Placental epithelial cell (primary cell): ENCODE results near the genes STK33 and RPL27A.

DNA sequence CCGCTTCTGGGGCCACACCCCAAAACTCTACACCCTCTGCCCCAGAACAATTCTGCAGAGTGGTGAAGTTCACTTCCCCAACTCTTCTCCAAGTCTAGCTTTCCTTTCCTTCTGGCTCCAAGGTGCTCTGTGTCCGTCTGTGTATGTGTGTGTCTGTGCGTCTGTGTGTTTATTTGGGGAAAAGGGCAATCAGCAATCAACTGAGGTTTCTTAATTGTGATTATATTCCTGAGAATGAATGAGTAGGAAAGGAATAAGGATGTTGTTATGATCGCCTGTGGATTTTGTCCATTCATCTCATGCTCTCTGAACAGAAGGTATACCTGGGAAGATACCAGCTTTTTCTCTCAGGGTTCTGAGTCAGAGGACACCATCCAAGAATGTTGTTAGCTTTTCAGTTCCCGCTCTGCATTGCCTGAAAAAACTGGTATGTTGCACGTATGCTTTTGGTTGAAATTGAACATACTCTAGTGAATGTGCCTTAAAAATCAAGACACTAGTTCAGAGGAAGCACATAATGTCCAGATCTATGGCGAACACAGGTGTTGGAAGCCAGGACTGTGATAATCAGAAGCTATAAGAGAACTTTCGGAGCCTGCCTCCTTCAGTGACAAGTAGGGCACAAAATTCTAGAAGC, 23.4 kb downstream of the TUB start:
- CAGE, long polyA plus RNA = no peak

DNA sequence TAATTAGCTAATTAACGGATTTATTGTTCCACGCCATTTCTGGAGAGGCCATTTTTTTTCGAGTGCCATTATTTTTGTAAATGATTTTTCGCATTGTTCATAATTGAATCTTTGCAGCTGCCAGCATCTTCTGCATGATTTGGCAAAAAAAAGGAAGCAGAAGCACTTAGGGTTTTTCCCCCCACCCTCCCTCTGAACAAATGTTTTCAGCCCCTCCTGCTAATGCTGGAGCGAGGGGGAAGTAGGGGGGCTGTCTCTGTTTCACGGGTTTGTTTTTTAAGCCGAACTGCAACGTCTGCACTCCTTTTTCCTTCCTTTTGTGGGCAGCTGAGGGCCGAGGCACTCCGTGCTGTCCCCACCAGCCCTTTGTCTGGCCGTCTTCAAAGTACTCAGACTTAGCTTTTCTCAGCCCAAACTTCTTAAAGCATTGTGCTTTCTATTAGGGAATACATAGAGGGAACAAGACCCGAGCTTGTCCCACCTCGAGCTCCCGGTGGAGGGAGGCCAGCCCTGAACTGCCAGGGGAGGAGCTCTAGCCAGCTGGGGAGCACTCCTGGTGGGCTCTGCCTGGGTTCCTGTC, 37.9 kb upstream of the RIC3 start:
- CAGE, long polyA plus RNA = no peak

- CAGE, long polyA plus RNA = no peak
Observed at GRCh38 chr11:8268085-8268352, 4.3 kb upstream of the LMO1 start.

- CAGE, long polyA plus RNA = no peak
Observed at GRCh38 chr11:8593843-8594814, at the start of gene STK33. TSS of gene STK33 (minus strand) at chr11:8594228.

- CAGE, long polyA plus RNA = no peak
Observed at GRCh38 chr11:8658170-8659073, 24.0 kb downstream of the TRIM66 start.

GRCh38 chr11:8682505-8683706, at the start of gene RPL27A:
TSS of gene RPL27A (plus strand) at chr11:8682792.
- CAGE, long polyA plus RNA = no peak

- CAGE, long polyA plus RNA = no peak
Observed at GRCh38 chr11:8705322-8706252, 23.0 kb downstream of the RPL27A start.

DNA sequence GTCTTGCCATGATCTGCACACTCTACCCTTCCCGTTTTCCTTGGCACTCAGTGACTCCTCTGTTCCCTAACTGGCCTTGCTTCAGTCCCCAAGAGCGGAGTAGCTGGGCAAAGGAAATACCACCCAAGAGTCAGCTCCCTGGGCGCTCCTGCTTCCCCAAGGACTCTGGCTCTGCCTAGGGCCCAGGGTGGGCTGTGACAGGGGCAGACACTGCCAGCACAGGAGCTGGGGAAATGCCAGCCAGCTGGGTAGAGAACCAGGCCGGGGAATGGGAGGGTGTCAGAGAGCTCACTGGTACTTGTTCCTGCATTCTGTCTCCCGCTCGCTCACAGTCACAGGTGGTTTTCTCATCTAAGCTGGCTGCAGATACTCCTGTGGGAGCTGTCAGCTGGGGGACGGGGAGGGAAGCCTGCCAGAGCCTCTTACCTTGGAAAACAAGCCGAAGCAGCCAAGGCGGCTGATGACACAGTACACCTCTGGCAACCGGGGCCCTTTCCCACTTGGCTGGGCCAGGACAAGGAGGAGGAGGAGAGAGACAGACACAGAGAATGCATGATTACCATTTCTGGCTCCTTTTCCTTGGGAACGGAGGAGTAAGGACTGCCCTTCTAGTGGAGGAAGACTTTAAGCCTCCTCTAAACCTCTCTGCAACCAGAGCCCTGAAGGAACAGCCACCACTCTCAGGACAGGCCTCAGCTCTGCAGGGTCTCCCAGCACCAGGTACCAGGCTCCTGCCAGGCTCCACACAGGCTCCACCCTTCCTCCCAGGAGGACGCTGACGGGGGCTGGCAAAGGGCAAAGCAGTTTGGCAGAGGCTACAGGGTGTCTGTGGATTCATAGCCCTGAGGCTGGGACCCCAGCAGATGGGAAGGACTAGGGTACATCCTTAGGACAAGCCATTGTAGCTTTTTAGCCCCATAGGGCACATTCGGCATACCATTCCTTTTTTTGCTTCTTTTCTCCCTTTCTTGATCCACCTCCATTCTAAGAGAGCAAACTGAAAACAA, 25.1 kb downstream of the RPL27A start:
- CAGE, long polyA plus RNA = no peak

DNA sequence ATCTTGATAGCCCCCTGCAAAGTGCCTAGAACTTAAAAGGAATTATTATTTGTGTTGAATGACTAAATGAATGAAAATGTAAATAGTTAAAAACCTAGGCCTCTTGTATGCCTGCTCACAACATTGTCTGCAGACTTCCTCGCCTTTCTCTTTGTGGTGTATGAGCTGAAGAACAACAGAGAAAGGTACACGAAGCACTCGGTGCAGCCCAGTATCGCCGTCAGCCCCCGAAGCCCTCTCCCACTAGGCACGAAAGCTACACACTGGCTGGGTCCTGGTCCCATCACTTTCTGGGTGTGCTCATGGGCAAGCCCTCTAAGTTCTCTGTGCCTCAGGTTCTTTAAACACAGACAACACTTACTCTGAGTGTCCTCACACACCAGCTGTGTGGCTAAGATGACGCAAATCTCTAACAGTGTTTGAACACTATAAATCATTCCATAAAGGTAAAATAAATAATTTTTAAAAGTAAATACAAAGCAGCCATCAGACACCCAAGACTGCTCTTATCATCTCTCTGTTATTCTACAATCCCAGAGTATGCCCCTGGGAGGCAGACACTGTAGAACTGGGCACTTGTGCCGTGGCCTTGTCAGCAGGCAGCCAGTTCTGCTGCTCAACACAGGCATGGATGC, 56.6 kb downstream of the RPL27A start:
- CAGE, long polyA plus RNA = no peak

- CAGE, long polyA plus RNA = no peak
Observed at GRCh38 chr11:8758346-8758545, 52.2 kb downstream of the DENND2B start.

GRCh38 chr11:9569859-9570135, 3.7 kb upstream of the WEE1 start:
- CAGE, long polyA plus RNA = no peak

- CAGE, long polyA plus RNA = no peak
Observed at GRCh38 chr11:9576444-9576834, 3.0 kb downstream of the WEE1 start.

- CAGE, long polyA plus RNA = no peak
Observed at GRCh38 chr11:9681272-9682266, 17.7 kb downstream of the SWAP70 start.

DNA sequence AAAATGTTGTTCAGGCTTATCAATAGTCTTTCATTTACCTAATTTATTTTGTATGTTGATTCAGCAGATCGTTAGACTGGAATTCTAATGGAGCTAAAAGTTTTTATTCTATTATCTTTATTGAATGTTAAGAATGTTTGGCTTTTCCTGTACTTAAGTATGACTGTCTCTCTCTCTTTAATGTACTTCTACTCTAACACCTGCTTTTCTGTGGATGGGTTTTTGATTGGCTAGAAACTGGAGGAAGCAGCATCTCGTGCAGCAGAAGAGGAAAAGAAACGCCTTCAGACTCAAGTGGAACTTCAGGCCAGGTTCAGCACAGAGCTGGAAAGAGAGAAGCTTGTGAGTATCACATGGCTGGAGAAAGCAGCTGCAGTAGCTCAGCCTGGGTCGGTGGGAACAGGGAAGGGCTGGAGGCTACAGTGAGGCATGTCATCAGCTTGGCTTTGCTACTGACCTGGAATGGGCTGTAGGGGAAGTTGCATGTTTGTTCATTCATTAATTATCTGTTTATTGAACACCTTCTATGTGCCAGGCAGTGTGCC, 74.2 kb downstream of the SWAP70 start:
- CAGE, long polyA plus RNA = no peak

- CAGE, long polyA plus RNA = no peak
Observed at GRCh38 chr11:9757952-9758248, 94.0 kb downstream of the SWAP70 start.

DNA sequence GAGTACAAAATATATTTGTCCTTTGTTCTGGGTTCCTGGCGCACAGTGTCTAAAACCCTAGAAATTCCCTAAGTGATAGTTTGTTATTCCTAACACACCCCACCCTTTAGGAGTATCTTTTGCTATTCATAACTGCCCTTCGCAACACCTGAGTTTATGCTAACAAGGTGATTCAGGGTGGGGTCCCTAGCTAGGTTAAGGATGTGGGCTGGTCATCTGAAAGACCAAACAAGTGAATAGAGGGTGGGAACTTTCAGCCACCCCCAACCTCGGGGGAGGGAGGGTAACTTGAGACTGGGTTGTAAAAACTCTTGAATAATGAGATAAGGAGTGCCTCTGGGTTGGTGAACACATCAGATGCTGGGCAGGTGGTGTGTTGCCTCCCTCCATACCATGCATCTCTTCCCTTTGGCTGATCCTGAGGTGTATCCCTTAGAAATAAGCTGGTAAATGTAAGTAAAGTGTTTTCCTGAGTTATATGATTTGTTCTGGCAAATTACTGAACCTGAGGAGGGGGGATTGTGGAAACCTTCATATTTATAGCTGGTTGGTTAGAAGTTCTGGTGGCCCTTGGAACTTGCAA, 111.5 kb downstream of the SWAP70 start:
- CAGE, long polyA plus RNA = no peak

- CAGE, long polyA plus RNA = no peak
Observed at GRCh38 chr11:9930843-9931476, 267.1 kb downstream of the SWAP70 start.

DNA sequence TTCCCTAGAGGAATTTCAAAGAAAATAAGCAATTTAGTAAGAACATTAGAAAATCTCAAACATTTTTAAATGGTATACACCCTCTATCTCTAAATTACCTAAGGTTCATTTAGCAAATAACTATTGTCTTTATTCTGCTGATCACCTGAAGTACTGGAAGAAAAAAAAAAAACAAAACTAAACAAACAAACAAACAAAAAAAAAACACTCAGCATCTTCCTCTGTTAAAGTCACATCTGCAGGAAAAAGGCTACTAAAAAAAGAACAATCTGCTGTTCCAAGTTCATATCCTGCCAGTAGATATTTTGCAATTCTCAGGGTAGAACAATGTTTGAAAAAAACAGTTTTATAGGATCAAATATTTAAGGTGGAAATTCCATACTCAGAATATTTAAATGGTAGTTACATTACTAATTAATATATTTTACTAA, 175.3 kb downstream of the SBF2 start:
- CAGE, long polyA plus RNA = no peak

GRCh38 chr11:10122593-10123336, 171.3 kb downstream of the SBF2 start:
- CAGE, long polyA plus RNA = no peak

DNA sequence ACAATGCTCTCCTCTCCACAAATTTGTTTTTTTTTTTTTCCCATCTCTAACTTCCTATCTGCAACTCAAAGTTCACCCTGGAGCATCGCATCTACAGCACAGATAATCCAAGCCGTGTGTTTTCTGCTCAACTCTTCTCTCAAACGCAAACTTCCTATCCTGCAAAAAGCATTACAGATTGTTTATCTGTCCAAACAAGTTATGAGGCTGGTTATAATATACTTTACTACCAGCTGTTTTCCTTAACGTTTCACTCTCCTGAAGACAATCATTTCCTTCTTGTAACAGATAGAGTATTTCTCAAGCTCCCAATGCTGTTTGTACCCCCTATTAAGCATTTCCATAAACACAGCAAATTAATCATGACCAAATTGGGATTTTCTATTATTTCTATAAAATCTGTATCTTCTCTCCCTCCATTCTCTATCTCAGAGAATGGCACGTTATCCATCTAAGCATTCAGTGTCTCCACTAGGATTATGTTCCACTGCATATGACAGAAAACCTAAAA, 84.7 kb downstream of the SBF2 start:
- CAGE, long polyA plus RNA = no peak